ENCODE results near the gene MAP4K3.

DNA sequence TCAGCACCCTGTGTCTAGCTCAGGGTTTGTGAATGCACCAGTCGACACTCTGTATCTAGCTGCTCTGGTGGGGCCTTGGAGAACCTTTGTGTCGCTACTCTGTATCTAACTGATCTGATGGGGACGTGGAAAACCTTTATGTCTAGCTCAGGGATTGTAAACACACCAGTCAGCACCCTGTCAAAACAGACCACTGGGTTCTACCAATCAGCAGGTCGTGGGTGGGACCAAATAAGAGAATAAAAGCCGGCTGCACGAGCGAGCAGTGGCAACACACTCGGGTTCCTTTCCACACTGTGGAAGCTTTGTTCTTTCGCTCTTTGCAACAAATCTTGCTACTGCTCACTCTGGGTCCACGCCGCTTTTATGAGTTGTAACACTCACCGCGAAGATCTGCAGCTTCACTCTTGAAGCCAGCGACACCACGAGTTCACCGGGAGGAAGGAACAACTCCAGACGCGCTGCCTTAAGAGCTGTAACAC lies 124.0 kb upstream of the SOS1 start:
- PRO-cap, 3 experiments: peak in 3 of 3 experiments; most common plus-strand start position 268 of the sequence (in 3); most common minus-strand start position 111 of the sequence (in 1)
- RAMPAGE, long total RNA, 4 experiments: no peak in any of the 4 experiments
- RRBS: no CpG with 5 or more reads among the region's 18 CpGs

DNA sequence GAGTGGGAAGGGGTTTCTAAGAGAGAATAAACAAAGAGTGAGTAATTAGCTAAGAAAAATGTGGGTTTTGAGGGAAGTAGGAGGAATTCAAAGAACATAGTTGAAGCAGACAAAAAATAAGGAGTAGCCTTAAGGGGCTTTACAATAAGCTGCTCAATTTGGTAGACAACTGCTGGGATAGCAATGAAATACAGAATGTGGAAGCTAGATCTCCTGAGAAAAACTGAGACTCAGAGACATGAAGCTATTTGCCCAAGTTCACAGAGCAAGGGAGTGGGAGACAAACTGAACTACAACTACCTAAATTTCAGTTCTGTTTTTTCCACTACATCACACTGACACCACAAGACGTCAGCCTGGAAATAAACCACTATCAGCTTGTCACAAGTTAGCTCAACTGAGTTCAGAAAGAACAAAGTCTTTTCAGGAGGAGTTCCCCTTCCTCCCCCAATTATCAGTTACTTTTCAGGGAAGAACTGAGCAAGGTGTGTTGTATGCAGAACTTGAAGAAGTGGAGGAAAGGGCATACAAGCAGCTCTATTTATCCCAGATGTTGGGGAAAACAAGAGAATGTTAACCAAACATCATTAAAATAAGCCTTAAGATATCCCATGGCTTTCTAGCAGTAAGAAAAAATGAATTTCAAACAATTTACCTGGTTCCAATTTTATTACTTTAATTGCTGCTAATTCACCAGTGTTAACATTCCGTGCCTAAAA lies 59.5 kb downstream of the MAP4K3 start:
- PRO-cap, 3 experiments: peak in 1 of 3 experiments; most common plus-strand start position 406 of the sequence (in 1); most common minus-strand start position 225 of the sequence (in 1)
- RAMPAGE, long total RNA, 4 experiments: no peak in any of the 4 experiments
- RRBS: no CpG with 5 or more reads among the region's 2 CpGs

DNA sequence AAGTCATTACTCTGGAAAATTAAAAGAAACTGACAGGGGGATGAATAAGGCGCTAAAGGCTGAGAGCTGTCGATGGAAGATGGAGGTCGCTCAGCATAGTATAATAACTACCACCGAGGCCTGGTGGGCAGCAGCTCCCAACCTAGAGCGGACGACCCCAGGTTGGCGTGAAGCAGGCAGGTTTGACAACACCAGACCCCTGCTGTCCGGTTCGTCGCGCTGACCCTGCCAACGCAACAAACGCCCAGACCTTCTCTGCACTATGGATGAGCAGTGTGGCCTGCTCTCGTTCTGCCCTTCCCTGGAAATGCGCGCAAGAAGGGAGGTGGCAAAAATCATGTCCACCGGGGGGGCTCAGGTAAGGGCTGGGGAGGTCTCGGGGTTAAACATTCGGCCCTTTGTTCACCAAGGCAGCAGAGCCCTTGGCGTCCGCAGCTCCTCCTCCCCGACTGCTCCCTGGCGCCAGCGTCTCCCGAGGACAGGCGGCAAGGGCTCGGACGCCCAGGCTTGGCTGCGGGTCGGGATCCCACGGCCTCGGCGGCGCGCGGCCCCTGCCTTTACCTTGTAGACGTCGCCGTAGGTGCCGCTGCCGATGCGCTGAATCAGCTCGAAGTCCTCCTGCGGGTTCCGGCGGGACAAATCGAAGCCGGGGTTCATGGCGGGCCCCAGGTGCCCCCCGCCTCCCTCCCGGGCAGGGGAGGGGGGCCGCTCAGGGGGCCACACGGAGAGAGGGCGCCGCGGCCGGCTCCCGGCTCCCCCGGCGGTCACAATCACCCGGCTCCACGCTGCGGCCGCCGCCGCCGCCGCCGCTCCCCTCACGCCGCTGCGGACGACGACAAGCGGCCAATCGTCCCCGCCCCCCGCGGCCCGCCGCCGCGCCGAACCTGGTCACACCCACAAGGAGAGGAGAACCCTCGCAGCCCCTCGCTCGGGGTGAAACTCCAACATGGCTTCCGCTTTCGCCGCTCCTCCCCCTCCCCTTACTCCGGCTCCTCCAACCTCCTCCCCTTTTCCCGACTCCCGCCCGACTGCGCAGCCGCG lies at the start of gene MAP4K3:
Gene MAP4K3, minus strand, starts transcription at position 955 of the 1,041 bp plus-strand sequence.
- PRO-cap, 3 experiments: peak in 3 of 3 experiments; most common plus-strand start position 565 of the sequence (in 2); most common minus-strand start position 451 of the sequence (in 3)
- RAMPAGE, long total RNA, 4 experiments: start-site peak on the minus strand in 1 of 4 experiments, centred at position 779 of the sequence, 17 reads per replicate
- RRBS: 3% methylated on average over 16 of the region's 97 CpGs

DNA sequence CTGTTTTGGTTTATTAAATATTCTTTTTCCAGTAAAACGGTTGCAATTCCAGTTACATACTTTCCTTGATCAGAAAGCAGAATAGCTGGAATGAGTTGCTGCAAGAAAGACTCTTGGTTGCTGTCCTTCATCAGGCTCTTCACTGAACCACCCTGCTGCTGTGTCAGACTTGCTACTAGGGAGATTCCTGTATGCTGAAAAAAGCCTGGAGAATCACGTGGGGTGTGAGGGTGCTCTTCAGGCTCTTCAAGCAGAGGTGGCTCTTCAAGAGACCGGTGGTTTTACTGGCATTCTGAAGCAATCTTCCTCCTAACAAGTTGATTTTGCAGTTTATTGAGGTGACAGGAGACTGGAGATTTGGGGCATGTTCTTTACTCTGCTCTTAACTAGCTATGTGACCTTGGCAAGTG lies 14.0 kb downstream of the TMEM178A start:
- PRO-cap, 3 experiments: no peak in any of the 3 experiments
- RAMPAGE, long total RNA, 4 experiments: no peak in any of the 4 experiments
- RRBS: no CpG with 5 or more reads among the region's 3 CpGs

- PRO-cap, 3 experiments: no peak in any of the 3 experiments
- RAMPAGE, long total RNA, 4 experiments: no peak in any of the 4 experiments
- RRBS: no CpG with 5 or more reads among the region's 3 CpGs
Observed at GRCh38 chr2:40231547-40232032, 220.3 kb downstream of the SLC8A1 start.

DNA sequence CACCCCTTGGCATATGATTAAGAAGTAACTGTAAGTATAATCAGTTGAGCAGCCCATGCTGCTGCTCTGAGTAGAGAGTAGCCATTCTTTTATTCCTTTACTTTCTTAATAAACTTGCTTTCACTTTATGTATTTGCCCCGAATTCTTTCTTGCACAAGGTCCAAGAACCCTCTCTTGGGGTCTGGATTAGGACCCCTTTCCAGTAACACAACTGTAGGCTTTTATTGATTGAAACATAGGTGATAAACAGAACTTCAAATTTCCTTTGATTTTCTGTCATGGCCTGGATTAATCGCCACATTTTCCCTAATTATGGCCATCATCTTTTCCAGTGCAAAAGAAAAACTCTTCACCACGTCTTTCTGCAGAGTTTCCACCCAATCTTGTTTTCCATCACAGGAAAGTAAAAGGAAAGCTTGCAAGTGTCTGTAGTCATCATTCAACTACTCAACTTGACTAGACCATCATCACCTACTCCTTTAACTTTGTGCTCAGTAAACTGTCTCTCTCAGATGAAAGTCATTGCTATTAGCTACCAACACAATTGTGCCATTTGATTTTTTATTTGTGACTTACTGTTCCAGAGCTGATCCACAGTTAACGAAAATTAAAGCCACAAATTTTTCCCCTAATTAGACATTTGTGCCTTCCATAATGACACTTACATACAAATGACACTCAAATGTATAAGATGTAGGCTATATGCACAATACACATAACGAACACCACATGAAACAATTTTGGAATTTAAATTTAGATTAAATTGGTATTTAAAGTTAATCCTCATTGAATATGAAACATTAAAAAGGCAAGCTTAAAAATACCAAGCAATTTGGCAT lies 49.3 kb downstream of the SLC8A1 start:
- PRO-cap, 3 experiments: no peak in any of the 3 experiments
- RAMPAGE, long total RNA, 4 experiments: no peak in any of the 4 experiments
- RRBS: no CpG with 5 or more reads among the region's 5 CpGs

GRCh38 chr2:40451317-40451424 lies 719 bp downstream of the SLC8A1 start:
- PRO-cap, 3 experiments: no peak in any of the 3 experiments
- RAMPAGE, long total RNA, 4 experiments: no peak in any of the 4 experiments
- RRBS: no CpG with 5 or more reads among the region's 7 CpGs

GRCh38 chr2:40513036-40513472 lies 61.2 kb upstream of the SLC8A1 start:
- PRO-cap, 3 experiments: peak in 2 of 3 experiments; most common minus-strand start chr2:40513356 (in 2)
- RAMPAGE, long total RNA, 4 experiments: no peak in any of the 4 experiments
- RRBS: no CpG with 5 or more reads among the region's 2 CpGs

DNA sequence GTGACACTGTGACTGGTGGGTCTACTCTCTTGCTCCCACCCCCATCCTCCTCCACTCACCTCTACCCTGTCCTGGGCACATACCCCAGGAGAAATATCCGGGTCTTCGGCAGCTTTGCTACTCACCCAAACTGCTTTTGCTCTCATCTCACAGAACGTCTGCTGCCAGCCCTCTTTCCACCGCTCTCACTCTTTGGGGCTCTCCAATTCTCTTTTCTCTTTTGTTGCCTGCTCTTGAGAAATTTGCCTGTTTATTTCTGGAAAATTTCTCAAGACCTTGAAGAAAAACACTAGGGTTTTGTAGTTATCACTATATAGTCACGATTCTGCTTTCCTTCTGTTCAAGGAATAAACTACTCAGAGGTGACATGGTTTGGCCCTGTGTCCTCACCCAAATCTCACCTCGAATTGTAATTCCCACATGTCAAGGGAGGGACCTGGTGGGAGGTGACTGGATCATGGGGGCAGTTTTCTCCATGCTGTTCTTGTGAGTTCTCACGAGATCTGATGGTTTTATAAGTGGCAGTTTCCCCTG lies 133.7 kb upstream of the PKDCC start:
- PRO-cap, 3 experiments: no peak in any of the 3 experiments
- RAMPAGE, long total RNA, 4 experiments: no peak in any of the 4 experiments
- RRBS: no CpG with 5 or more reads among the region's 7 CpGs

- PRO-cap, 3 experiments: peak in 1 of 3 experiments; most common plus-strand start chr2:41964314 (in 1); most common minus-strand start chr2:41963370 (in 1)
- RAMPAGE, long total RNA, 4 experiments: no peak in any of the 4 experiments
- RRBS: no CpG with 5 or more reads among the region's 14 CpGs
Observed at GRCh38 chr2:41963235-41964384, 84.2 kb upstream of the PKDCC start.

DNA sequence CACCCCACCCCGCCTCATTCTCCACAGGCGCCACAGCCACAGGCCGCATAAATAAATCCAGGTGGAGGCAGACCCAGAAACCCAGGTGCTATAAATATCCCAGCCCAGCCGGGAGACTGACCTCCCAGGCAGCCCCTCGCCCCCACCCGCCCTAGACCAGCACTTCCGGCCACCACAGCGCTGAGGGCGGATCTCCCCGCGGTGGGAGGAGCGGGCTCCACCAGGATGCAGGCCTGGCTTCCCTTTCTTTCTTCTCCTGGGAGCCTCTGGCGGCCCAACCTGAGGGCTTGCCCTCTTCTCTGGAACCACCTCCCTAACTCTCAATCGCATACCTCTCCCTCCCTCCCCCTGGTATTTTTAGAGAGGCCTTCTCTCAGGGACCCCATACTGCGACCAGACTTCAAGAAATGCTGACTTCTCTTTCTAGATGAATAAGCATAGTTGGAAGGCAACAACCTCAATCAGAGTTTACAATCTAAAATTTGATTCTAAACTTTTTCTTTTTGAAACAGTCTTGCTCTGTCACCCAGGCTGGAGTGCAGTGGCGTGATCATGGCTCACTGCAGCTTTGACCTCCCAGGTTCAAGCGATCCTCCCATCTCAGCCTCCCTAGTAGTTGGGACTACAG lies 54.9 kb downstream of the PKDCC start:
- PRO-cap, 3 experiments: peak in 2 of 3 experiments; most common plus-strand start position 251 of the sequence (in 2); most common minus-strand start position 144 of the sequence (in 2)
- RAMPAGE, long total RNA, 4 experiments: no peak in any of the 4 experiments
- RRBS: 9% methylated on average over 4 of the region's 17 CpGs

DNA sequence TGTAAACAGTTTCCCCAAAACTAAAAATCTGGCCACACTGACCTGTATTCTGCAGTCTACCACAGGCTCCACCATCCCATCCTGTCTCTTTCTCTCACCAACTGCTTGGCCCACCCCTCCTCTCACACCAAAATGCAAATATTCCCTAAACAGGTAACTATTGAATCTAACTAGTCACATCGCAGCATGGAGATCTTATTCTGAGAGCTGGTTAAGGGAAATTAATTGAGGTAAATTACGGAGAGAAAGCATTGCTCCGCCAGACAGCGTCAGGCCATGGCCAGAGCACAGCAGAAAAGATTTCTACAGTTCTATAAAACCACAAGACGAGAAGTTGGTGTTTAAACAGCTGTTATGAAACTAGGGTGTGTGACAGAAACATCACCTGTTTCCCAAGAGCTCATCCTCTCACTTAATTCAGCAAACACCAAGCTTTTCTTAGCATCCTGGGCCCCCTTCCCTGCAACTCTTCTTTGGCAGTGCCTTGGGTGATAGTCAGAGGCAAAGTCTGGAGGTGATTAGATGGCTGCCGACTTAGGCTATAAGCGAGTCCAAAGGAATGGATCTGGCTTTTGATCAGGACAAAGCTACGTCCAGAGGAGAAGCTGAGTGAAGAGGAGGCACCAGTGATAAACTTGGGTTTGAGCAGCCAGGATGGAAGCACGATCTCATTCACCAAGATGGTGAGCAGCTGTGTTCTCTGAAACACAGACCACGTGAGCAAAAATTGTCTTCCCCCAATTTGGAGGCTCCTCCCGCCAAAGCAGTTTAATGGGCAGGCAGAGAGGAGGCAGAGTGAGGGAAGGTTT lies 57.6 kb downstream of the PKDCC start:
- PRO-cap, 3 experiments: no peak in any of the 3 experiments
- RAMPAGE, long total RNA, 4 experiments: no peak in any of the 4 experiments
- RRBS: no CpG with 5 or more reads among the region's 11 CpGs

DNA sequence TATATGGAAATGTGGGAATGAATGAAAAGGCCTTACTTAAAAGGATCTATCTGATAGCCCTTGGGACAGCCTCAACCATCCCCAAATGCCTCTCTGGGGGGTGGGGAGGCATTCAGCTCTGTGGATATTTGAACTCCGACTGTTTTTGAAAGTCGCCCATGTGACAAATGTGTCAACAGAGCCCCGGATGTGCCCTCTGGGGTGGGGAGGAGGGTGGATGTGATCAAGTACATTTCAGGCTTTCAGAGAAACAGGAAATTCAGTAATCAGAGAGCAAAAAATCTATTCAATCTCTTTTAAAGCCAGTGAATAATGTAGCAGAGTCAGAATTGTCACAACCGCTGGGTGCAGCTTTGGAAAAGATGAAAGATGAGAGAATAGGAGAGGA lies 58.2 kb downstream of the PKDCC start:
- PRO-cap, 3 experiments: no peak in any of the 3 experiments
- RAMPAGE, long total RNA, 4 experiments: no peak in any of the 4 experiments
- RRBS: no CpG with 5 or more reads among the region's 4 CpGs

- PRO-cap, 3 experiments: no peak in any of the 3 experiments
- RAMPAGE, long total RNA, 4 experiments: no peak in any of the 4 experiments
Observed at GRCh38 chr2:42116556-42116942, 52.6 kb upstream of the EML4 start.

DNA sequence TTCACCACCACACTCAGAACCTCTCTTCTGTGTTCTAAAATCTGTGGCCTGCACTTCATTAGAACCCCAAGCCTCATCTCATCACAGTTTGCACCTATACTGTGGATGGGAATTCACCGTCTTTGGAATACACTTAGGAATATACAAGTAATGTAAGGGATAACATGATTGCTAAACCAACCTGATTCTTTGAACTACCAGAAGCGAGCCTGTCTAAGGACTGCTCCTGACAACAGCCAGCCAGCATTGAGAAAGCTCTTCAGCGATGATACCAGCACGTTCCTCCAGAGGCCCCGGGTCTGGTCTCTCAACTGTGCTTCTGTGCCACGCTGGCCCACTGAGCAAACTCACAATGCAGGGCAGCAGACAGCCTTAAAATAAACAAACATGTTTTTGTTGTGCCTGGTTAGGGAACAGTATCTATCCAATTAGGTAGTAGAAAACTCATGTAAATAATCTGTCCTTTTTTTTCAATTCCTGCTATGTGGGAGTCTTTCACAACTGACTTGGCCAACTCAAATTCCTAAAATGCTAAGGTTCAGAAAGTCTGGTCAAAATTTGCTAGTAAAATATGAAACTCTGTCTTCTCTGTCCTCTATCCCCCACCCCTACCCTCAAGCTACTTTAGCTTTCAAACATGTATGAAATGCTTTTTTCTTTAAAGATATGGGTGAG lies 21.5 kb upstream of the EML4 start:
- PRO-cap, 3 experiments: no peak in any of the 3 experiments
- RAMPAGE, long total RNA, 4 experiments: no peak in any of the 4 experiments
- RRBS: no CpG with 5 or more reads among the region's 6 CpGs

DNA sequence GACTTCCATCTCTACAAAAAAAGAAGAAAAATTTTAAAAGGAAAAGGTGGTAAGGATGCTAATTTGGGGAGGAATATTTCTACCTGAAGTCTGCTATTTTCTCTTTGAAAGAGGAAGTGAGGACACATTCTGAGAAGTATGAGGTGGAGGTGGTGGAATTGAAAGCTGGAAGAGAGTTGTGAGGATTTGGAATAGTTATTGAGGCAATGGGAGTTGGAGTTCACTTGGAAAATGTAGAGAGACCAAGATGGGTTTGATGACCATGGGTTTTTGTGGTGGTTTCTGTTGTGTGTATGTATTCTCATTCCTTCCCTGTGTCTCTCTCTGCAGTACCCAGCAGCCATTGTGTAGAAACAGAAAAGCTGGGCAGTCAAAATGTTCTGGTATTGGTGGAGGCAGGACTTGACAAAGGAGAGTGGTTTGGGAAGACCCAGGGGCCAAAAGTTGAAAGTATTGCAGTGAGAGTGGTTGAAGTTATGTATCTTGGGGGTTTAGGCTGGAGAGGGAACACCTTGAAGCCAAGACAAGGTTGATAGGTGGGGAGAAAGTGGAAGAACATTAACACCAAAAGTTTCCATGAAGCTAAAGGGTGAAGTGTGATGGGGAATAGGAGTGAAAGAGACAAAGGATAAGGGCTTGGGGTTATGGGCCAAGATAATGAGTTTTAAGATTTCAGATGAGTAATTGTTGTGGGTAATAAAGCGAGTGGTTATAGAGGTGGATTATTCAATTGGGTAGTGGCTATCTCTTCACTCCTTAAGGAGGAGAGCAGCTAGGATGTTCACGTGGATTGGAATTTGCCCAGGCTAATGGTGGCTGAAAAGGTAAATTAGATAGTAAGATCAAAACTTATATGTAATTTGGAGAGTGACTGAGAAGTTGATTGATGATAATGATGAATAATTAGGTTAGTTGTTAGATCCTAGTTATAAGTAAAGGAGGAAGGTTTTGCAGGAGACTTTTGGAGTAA lies 29.7 kb downstream of the EML4 start:
- PRO-cap, 3 experiments: no peak in any of the 3 experiments
- RAMPAGE, long total RNA, 4 experiments: no peak in any of the 4 experiments
- RRBS: no CpG with 5 or more reads among the region's 2 CpGs

DNA sequence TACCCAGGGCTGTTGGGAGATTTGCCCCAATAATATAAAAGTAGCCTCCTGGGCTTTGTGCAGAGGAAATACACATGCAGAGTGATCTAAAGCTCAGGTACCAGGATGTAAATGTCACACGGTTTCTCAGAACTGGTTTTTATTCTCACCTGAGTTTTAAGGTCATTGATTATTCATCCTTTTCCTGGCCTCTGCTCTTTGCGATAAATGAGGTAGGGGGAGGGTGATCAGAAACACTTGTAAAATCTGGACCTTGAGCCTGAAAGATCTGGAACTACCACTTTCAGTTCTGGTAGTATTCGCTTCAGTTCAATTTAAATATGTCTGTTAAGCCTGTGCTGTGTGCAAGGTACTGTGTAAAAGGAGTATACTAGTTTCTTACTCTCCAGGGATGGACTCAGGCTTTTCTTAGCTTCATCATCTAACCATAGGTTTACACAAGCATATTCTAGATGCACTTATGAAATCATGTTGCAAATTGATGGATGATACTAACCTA lies 935 bp upstream of the COX7A2L start:
- PRO-cap, 3 experiments: no peak in any of the 3 experiments
- RAMPAGE, long total RNA, 4 experiments: no peak in any of the 4 experiments
- RRBS: no CpG with 5 or more reads among the region's 3 CpGs

DNA sequence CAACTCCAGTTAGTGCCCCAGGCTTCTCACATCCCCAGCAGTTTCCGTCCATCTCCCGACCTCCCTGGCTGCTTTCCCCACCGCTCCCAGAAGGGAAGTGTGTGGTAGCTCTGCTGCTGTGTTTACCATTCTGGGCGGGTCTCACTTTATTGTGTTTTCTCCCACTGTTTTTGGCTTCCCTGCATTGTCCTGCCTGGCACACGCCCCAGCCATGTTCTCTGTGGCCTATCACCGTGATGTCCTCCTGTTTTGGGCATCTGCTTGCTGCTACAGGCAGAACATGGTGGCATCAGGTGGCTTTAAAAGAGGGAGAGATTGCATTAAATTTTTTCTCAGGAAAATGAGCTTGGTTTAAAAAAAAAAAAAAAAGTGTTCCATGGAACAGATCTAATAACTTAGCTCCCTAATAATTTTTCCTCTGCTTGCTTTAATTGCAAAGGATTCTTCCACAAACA lies 7.9 kb upstream of the COX7A2L start:
- PRO-cap, 3 experiments: peak in 2 of 3 experiments; most common minus-strand start position 99 of the sequence (in 2)
- RAMPAGE, long total RNA, 4 experiments: no peak in any of the 4 experiments
- RRBS: no CpG with 5 or more reads among the region's 6 CpGs

DNA sequence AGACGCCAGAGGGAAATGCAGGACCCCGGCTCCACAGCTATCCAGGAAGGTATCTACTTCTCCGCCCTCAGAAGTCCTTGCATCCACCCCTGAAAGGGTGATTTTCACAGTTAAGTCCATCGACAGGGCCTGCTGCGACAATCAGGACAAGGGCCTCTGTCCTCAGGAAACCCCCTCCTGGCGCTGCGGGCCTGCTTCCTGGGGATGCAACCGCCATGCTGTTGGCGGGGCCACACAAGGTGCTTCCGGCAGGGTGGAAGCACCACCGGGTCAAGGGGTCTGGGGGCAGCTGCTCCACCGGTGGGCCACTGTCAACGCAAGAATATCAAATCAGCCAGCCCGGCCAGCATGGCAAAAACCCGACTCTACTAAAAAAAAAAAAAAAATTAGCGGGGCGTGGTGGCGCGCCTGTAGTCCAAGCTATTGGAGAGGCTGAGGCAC lies 63.9 kb upstream of the COX7A2L start:
- PRO-cap, 3 experiments: no peak in any of the 3 experiments
- RAMPAGE, long total RNA, 4 experiments: no peak in any of the 4 experiments
- RRBS: no CpG with 5 or more reads among the region's 19 CpGs

DNA sequence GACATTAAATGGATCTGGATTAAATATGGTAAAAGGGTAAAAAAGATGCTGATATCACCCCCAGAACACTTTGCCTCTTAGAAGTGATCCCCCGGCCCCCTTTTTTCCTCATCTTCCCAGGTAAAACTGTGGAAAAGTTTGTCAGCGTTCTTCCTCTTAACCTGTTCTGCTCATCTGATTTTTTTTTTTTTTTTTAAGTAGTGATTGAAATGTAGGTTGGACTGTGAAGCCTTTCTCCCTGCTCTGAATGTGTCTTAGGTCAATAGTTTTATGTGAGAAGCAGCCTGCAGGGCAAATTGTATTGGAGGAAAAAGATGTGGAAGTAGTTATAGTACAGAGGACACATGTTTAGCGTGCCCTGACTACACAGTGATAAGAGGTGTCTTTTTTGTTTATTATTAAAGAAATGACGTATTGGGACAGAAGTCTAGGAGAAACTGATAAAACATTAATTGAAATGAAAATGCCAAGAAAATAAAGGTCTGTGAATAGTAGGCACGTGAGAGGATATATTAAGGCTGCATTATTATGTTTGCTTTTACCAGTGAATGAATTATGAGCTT lies 1.4 kb downstream of the MTA3 start:
- PRO-cap, 3 experiments: peak in 2 of 3 experiments; most common minus-strand start position 176 of the sequence (in 2)
- RAMPAGE, long total RNA, 4 experiments: no peak in any of the 4 experiments
- RRBS: no CpG with 5 or more reads among the region's 5 CpGs